ENCODE measurements around the gene CCDC74A.

- RAMPAGE, long total RNA = start-site peak on the plus strand at chr2:131493070-131493086, 121 and 87 reads in 2 replicates
- RRBS = 1% methylated on average over 4 of the region's 56 CpGs
PRO-cap:
- standard = bidirectional peak, plus-strand start at chr2:131493076, minus-strand start at chr2:131492780
- CoPRO, capped RNA only, 2 experiments = peak in 2 of 2 experiments; most common plus-strand start chr2:131493076 (in 2); most common minus-strand start chr2:131492779 (in 1)
- CoPRO, capped and uncapped RNA, 2 experiments = no peak in any of the 2 experiments
- CoPRO, uncapped RNA only, 2 experiments = no peak in any of the 2 experiments
CAGE:
- cytosol, long polyA plus RNA = start-site peak on the plus strand at chr2:131493067-131493097, 94 and 23 reads in 2 replicates
- long polyA plus RNA = no peak
- nucleolus, long total RNA = no peak
- nucleus, long polyA plus RNA = start-site peak on the plus strand at chr2:131493066-131493125, 392 and 776 reads in 2 replicates
These were observed 541 bp upstream of the MZT2A start for GRCh38 chr2:131492651-131493225.

GRCh38 chr2:131512004-131513037, 15.4 kb upstream of the CCDC74A start:
- RAMPAGE, long total RNA = no peak
- RRBS = no CpG with 5 or more reads among the region's 18 CpGs
PRO-cap:
- standard = no peak
- CoPRO, capped RNA only, 2 experiments = no peak in any of the 2 experiments
- CoPRO, capped and uncapped RNA, 2 experiments = no peak in any of the 2 experiments
- CoPRO, uncapped RNA only, 2 experiments = peak in 1 of 2 experiments; most common plus-strand start chr2:131512526 (in 1)
CAGE:
- cytosol, long polyA plus RNA = no peak
- long polyA plus RNA = no peak
- nucleolus, long total RNA = no peak
- nucleus, long polyA plus RNA = no peak

- RAMPAGE, long total RNA = no peak
- RRBS = no CpG with 5 or more reads among the region's 60 CpGs
PRO-cap:
- standard = bidirectional peak, plus-strand start at chr2:131528110, minus-strand start at chr2:131527768
- CoPRO, capped RNA only, 2 experiments = peak in 1 of 2 experiments; most common plus-strand start chr2:131527867 (in 1); most common minus-strand start chr2:131527800 (in 1)
- CoPRO, capped and uncapped RNA, 2 experiments = no peak in any of the 2 experiments
- CoPRO, uncapped RNA only, 2 experiments = no peak in any of the 2 experiments
CAGE:
- cytosol, long polyA plus RNA = no peak
- long polyA plus RNA = no peak
- nucleolus, long total RNA = no peak
- nucleus, long polyA plus RNA = no peak
These were observed at the start of gene CCDC74A for GRCh38 chr2:131527490-131528298. Gene CCDC74A (plus strand): TSS chr2:131527888.

- RAMPAGE, long total RNA = no peak
- RRBS = no CpG with 5 or more reads among the region's 2 CpGs
PRO-cap:
- standard = no peak
- CoPRO, capped RNA only, 2 experiments = no peak in any of the 2 experiments
- CoPRO, capped and uncapped RNA, 2 experiments = no peak in any of the 2 experiments
- CoPRO, uncapped RNA only, 2 experiments = no peak in any of the 2 experiments
CAGE:
- cytosol, long polyA plus RNA = no peak
- long polyA plus RNA = no peak
- nucleolus, long total RNA = no peak
- nucleus, long polyA plus RNA = no peak
These were observed 141.4 kb downstream of the CCDC74A start for GRCh38 chr2:131669043-131669502.

- RAMPAGE, long total RNA = start-site peak on the plus strand at chr2:131682483-131682533, 47 and 13 reads in 2 replicates
- RRBS = 63% methylated on average over 1 of the region's 51 CpGs
PRO-cap:
- standard = bidirectional peak, plus-strand start at chr2:131682501, minus-strand start at chr2:131682401
- CoPRO, capped RNA only, 2 experiments = peak in 2 of 2 experiments; most common plus-strand start chr2:131682501 (in 2); most common minus-strand start chr2:131682401 (in 2)
- CoPRO, capped and uncapped RNA, 2 experiments = peak in 2 of 2 experiments; most common plus-strand start chr2:131682501 (in 2); most common minus-strand start chr2:131682401 (in 2)
- CoPRO, uncapped RNA only, 2 experiments = peak in 1 of 2 experiments; most common plus-strand start chr2:131682501 (in 1); most common minus-strand start chr2:131682401 (in 1)
CAGE:
- cytosol, long polyA plus RNA = start-site peak on the plus strand at chr2:131682485-131682529, 28 and 17 reads in 2 replicates
- long polyA plus RNA = no peak
- nucleolus, long total RNA = no peak
- nucleus, long polyA plus RNA = no peak
These were observed 154.6 kb downstream of the CCDC74A start for GRCh38 chr2:131682065-131682987.

- RAMPAGE, long total RNA = no peak
- RRBS = no CpG with 5 or more reads among the region's 39 CpGs
PRO-cap:
- standard = no peak
- CoPRO, capped RNA only, 2 experiments = no peak in any of the 2 experiments
- CoPRO, capped and uncapped RNA, 2 experiments = no peak in any of the 2 experiments
- CoPRO, uncapped RNA only, 2 experiments = no peak in any of the 2 experiments
CAGE:
- cytosol, long polyA plus RNA = no peak
- long polyA plus RNA = no peak
- nucleolus, long total RNA = no peak
- nucleus, long polyA plus RNA = no peak
These were observed 226.8 kb downstream of the CCDC74A start for GRCh38 chr2:131754395-131755027.

- RAMPAGE, long total RNA = no peak
- RRBS = no CpG with 5 or more reads among the region's 57 CpGs
PRO-cap:
- standard = unidirectional peak, plus-strand start at chr2:131802011
- CoPRO, capped RNA only, 2 experiments = peak in 1 of 2 experiments; most common plus-strand start chr2:131801989 (in 1); most common minus-strand start chr2:131801875 (in 1)
- CoPRO, capped and uncapped RNA, 2 experiments = no peak in any of the 2 experiments
- CoPRO, uncapped RNA only, 2 experiments = no peak in any of the 2 experiments
CAGE:
- cytosol, long polyA plus RNA = no peak
- long polyA plus RNA = no peak
- nucleolus, long total RNA = no peak
- nucleus, long polyA plus RNA = no peak
These were observed 273.9 kb downstream of the CCDC74A start for GRCh38 chr2:131801510-131802090.

GRCh38 chr2:132346764-132347860, 69.5 kb upstream of the GPR39 start:
- RAMPAGE, long total RNA = no peak
- RRBS = no CpG with 5 or more reads among the region's 39 CpGs
PRO-cap:
- standard = bidirectional peak, plus-strand start at chr2:132347473, minus-strand start at chr2:132347334
- CoPRO, capped RNA only, 2 experiments = peak in 2 of 2 experiments; most common plus-strand start chr2:132347473 (in 2); most common minus-strand start chr2:132347334 (in 1)
- CoPRO, capped and uncapped RNA, 2 experiments = no peak in any of the 2 experiments
- CoPRO, uncapped RNA only, 2 experiments = no peak in any of the 2 experiments
CAGE:
- cytosol, long polyA plus RNA = no peak
- long polyA plus RNA = no peak
- nucleolus, long total RNA = no peak
- nucleus, long polyA plus RNA = no peak

- RAMPAGE, long total RNA = no peak
- RRBS = 30% methylated on average over 10 of the region's 80 CpGs
PRO-cap:
- standard = no peak
- CoPRO, capped RNA only, 2 experiments = no peak in any of the 2 experiments
- CoPRO, capped and uncapped RNA, 2 experiments = no peak in any of the 2 experiments
- CoPRO, uncapped RNA only, 2 experiments = no peak in any of the 2 experiments
CAGE:
- cytosol, long polyA plus RNA = no peak
- long polyA plus RNA = no peak
- nucleolus, long total RNA = no peak
- nucleus, long polyA plus RNA = no peak
These were observed 886 bp downstream of the LYPD1 start for GRCh38 chr2:132668842-132669796.

- RAMPAGE, long total RNA = no peak
- RRBS = no CpG with 5 or more reads among the region's 2 CpGs
PRO-cap:
- standard = no peak
- CoPRO, capped RNA only, 2 experiments = no peak in any of the 2 experiments
- CoPRO, capped and uncapped RNA, 2 experiments = no peak in any of the 2 experiments
- CoPRO, uncapped RNA only, 2 experiments = no peak in any of the 2 experiments
CAGE:
- cytosol, long polyA plus RNA = no peak
- long polyA plus RNA = no peak
- nucleolus, long total RNA = no peak
- nucleus, long polyA plus RNA = no peak
These were observed 8.4 kb upstream of the NCKAP5 start for GRCh38 chr2:133576666-133577082.

- RAMPAGE, long total RNA = no peak
- RRBS = no CpG with 5 or more reads among the region's 1 CpG
PRO-cap:
- standard = no peak
- CoPRO, capped RNA only, 2 experiments = no peak in any of the 2 experiments
- CoPRO, capped and uncapped RNA, 2 experiments = no peak in any of the 2 experiments
- CoPRO, uncapped RNA only, 2 experiments = no peak in any of the 2 experiments
CAGE:
- cytosol, long polyA plus RNA = no peak
- long polyA plus RNA = no peak
- nucleolus, long total RNA = no peak
- nucleus, long polyA plus RNA = no peak
These were observed 12.9 kb upstream of the NCKAP5 start for GRCh38 chr2:133581034-133581623.

- RAMPAGE, long total RNA = no peak
- RRBS = no CpG with 5 or more reads among the region's 2 CpGs
PRO-cap:
- standard = no peak
- CoPRO, capped RNA only, 2 experiments = no peak in any of the 2 experiments
- CoPRO, capped and uncapped RNA, 2 experiments = no peak in any of the 2 experiments
- CoPRO, uncapped RNA only, 2 experiments = no peak in any of the 2 experiments
CAGE:
- cytosol, long polyA plus RNA = no peak
- long polyA plus RNA = no peak
- nucleolus, long total RNA = no peak
- nucleus, long polyA plus RNA = no peak
These were observed 187.3 kb upstream of the NCKAP5 start for GRCh38 chr2:133755593-133755945.

DNA sequence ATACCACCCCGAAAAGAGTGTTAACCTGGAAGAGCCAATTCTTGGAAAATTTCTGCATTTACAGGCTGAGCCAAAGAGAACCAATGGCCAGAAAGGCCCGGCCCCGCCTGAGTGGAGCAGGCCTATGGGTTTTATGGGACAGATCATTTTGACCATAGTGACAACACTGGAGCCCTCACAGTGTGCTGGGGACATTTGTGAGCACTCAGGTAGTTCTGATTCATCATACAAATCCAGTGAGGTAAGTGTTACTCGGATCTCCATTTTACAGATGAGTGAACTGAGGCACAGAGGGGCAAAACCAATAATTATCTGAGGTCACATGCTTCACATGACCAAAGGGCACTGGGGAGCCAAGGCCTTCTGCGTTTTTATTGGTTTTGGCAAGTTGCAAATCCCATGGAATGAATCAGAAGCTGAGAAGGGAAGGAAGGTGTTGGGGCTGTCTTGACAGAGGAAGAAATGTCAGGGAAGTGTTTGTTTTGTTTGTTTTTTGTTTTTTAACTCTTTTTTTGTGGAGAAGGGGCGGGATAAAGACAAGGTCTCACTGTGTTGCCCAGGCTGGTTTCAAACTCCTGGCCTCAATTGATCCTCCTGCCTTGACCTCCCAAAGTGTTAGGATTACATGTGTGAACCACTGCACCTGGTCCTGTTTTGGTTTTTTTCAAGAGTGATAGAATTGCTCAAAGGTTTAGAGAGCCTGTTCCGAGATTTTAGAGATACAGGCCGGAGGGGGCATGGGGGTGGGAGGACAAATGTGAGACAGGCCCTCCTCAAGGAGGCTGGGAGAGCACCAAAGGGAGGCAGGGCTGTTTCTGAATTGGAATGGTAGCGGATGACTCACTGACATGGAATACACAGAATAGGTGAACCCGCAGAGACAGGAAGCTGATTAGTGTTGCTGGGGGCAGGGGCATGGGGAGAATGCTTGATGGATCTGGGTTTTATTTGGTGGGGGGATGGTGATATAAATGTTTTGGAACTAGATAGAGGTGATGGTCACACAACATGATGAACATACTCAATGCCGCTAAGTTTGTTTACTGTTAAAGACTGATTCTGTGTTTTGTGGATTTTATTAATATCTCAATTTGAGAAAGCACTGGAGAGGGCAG, 111.2 kb upstream of the MGAT5 start:
- RAMPAGE, long total RNA = no peak
- RRBS = no CpG with 5 or more reads among the region's 11 CpGs
PRO-cap:
- standard = no peak
- CoPRO, capped RNA only, 2 experiments = no peak in any of the 2 experiments
- CoPRO, capped and uncapped RNA, 2 experiments = no peak in any of the 2 experiments
- CoPRO, uncapped RNA only, 2 experiments = no peak in any of the 2 experiments
CAGE:
- cytosol, long polyA plus RNA = no peak
- long polyA plus RNA = no peak
- nucleolus, long total RNA = no peak
- nucleus, long polyA plus RNA = no peak

DNA sequence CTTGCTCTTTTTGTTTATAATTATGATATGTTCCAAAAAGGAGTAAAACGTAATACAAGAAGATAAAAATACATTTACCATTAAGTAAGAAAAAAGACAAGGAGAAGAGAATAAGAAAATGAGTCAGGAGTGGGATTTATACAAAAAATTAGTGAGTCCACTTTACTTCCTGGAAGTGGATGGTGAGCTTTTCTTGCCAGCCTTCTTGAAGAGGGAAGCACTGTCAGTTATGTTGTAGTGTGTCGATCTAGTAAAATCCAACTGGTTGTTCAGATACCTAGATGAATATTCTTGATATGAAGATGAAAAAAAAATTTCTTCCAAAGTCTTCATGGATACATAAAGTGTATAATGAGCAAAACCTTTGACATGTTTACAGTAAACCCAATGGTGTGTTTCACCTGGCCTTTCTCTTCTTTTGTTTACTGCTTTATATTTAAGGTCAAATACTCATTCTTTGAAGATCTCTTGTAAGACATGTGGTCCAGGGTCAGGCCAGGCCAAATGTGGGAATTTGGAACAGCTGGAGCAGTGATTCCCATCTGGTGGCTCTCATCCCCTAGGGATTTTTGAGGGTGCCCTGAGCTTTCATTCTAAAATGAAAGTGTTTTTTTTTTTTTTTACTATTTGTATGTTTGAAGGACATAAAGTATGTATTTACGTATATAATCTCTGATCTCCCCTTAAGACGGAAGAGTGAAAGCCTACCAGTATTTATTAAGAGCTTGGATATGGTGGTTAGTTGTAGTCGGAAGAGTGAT, 13.9 kb upstream of the MGAT5 start:
- RAMPAGE, long total RNA = no peak
- RRBS = no CpG with 5 or more reads among the region's 5 CpGs
PRO-cap:
- standard = no peak
- CoPRO, capped RNA only, 2 experiments = no peak in any of the 2 experiments
- CoPRO, capped and uncapped RNA, 2 experiments = no peak in any of the 2 experiments
- CoPRO, uncapped RNA only, 2 experiments = no peak in any of the 2 experiments
CAGE:
- cytosol, long polyA plus RNA = no peak
- long polyA plus RNA = no peak
- nucleolus, long total RNA = no peak
- nucleus, long polyA plus RNA = no peak

GRCh38 chr2:134248294-134248976, 5.4 kb upstream of the MGAT5 start:
- RAMPAGE, long total RNA = no peak
- RRBS = no CpG with 5 or more reads among the region's 8 CpGs
PRO-cap:
- standard = no peak
- CoPRO, capped RNA only, 2 experiments = no peak in any of the 2 experiments
- CoPRO, capped and uncapped RNA, 2 experiments = no peak in any of the 2 experiments
- CoPRO, uncapped RNA only, 2 experiments = no peak in any of the 2 experiments
CAGE:
- cytosol, long polyA plus RNA = no peak
- long polyA plus RNA = no peak
- nucleolus, long total RNA = no peak
- nucleus, long polyA plus RNA = no peak

- RAMPAGE, long total RNA = no peak
- RRBS = no CpG with 5 or more reads among the region's 4 CpGs
PRO-cap:
- standard = no peak
- CoPRO, capped RNA only, 2 experiments = no peak in any of the 2 experiments
- CoPRO, capped and uncapped RNA, 2 experiments = no peak in any of the 2 experiments
- CoPRO, uncapped RNA only, 2 experiments = no peak in any of the 2 experiments
CAGE:
- cytosol, long polyA plus RNA = no peak
- long polyA plus RNA = no peak
- nucleolus, long total RNA = no peak
- nucleus, long polyA plus RNA = no peak
These were observed 4.6 kb downstream of the MGAT5 start for GRCh38 chr2:134258453-134258984.

DNA sequence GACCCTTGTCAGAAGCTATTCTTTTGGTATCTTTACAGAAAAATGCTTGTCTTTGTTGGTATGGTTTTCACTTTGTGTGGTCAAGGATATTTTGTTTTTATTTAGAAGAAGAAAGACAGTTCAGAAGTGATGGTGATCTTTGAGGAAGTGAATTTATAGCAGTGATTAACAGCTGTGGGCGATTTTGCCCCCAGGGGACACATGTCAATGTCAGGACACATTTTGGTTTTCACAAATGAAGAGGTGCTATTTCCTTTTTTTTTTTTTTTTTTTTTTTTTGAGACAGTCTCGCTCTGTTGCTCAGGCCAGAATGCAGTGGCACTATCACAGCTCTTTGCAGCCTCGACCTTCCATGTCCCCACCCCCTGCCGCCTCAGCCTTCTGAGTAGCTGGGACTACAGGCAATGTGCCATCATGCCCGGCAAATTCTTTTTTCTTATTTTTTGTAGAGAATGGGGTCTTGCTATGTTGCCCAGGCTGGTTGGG, 21.5 kb downstream of the MGAT5 start:
- RAMPAGE, long total RNA = no peak
- RRBS = no CpG with 5 or more reads among the region's 5 CpGs
PRO-cap:
- standard = no peak
- CoPRO, capped RNA only, 2 experiments = no peak in any of the 2 experiments
- CoPRO, capped and uncapped RNA, 2 experiments = no peak in any of the 2 experiments
- CoPRO, uncapped RNA only, 2 experiments = no peak in any of the 2 experiments
CAGE:
- cytosol, long polyA plus RNA = no peak
- long polyA plus RNA = no peak
- nucleolus, long total RNA = no peak
- nucleus, long polyA plus RNA = no peak